Renal cortical epithelial cell (primary cell): ENCODE measurements around a stretch of chr2.

DNA sequence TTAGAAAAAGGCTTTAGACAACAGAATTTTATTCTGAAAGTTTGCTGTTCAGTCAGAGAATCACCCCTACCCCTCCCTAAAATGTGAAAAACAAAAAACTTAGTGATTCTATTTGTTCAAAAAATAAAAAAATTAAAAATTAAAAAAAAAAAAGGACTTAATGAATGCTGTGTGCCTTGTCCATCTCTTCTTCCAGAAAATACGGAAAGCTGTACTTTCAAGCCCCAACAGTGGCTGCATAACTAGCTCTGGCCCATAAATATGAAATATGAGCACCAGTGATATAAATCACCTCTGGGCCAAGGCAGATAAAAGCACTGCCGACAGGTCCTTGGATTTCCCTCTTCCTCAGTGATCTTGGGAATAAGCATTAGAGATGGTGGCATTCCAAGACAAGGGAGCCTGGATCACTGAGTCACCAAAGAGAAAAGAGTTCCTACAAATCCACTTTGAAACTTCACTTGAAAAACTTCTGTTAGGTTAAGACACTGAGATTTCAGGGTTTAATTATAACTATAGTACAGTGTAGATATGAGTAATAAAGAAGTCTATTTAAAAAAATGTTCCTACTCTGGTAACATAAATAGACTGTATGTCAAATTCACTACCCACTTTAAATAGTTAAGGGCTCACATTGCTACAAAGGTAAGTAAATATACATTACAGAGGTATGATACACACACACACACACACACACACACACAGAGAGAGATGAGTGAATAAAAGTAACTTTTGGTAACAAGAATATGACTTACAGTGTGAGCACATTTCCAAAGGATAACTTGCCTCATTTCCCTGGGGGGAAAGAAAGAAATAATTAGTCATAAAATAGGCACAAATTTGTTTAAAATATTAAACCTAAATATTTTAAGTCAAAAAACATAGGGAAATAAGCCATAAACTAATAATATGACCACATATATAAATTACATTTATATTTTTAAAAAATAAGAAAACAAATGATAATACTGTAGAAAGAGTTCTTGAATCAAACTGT is 35.7 kb downstream of the PPP3R1 start:
- RRBS = no CpG with 5 or more reads among the region's 2 CpGs

DNA sequence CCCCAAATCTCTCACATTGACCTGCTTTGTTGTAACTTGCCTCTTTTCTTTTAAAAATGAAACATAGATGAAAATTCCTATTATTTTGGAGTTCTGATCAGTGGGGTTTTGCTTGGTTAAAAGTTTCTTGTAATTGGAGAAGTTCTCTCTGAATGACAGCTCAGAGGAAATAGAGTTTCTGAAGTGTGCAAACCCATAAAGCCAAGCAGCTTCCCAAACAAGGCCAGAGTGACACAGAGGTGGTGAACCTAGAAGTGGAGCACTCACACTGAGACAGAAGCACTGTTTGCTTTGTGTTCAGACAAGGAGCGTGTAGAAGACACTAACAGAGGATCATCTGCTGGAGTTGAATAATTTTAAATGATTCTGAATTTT is 49.2 kb downstream of the FBXO48 start:
- RRBS = no CpG with 5 or more reads among the region's 1 CpG

- RRBS = no CpG with 5 or more reads among the region's 10 CpGs
Measured at GRCh38 chr2:68426724-68427684, 40.1 kb downstream of the FBXO48 start.

GRCh38 chr2:68432636-68433008 is 34.5 kb downstream of the FBXO48 start:
- RRBS = no CpG with 5 or more reads among the region's 5 CpGs

GRCh38 chr2:68505602-68506303 is 38.4 kb downstream of the APLF start:
- RRBS = no CpG with 5 or more reads among the region's 2 CpGs

- RRBS = no CpG with 5 or more reads among the region's 1 CpG
Measured at GRCh38 chr2:68762548-68763076, 28.0 kb downstream of the ARHGAP25 start.

DNA sequence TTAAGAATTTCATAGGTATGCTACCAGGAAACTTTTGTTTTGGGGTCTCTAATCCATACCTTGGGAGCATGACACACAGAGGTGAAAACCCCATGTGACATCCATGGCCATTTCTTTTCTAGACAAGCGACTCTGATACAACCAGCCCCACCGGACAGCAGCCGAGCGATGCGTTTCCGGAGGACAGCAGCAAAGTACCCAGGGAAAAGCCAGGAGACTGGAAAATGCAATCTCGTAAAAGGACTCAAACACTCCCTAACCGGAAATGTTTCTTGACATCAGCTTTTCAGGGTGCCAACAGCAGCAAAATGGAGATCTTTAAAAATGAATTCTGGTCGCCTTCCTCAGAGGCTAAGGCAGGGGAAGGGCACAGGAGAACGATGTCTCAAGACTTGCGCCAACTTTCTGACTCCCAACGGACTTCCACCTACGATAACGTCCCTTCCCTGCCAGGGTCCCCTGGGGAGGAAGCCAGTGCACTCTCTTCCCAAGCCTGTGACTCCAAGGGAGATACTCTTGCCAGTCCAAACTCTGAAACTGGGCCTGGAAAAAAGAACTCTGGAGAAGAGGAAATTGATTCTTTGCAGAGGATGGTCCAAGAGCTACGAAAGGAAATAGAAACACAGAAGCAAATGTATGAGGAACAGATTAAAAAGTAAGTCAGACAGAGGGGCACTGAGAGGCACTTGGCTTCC is 48.8 kb downstream of the BMP10 start:
- RRBS = 95% methylated on average over 3 of the region's 15 CpGs

DNA sequence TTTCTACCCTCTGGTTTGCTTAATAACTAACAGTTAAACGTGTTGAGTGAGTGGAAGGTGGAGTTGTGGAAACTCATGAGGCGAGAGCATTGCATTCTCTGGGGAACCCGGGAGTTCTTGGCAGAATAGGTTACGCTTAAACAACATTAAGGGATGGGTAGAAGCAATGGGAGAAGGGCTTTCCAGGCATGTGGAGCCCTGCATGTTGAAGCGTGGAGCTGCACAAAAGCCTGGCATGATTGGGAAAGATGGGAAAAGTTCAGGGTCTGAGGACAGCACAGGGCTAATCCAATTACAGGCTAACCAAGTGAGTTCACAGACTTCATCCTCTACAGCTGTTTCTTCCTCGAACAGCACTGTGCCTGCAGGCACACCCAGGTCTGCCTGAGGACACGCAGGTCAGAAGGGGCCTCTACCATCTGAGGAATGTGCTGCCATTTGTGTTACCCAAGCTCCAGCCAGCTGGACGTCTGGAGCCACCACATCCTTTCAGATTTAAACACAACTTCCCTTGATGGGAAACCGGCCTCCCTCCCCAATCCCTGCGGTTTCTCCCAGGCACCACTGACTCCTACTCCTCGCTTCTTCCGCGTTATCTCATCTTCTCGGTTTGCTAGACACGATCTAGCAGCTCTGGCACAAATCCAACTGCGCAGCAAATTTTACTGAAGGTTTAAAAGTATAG is 164.2 kb downstream of the ANTXR1 start:
- RRBS = no CpG with 5 or more reads among the region's 16 CpGs

- RRBS = no CpG with 5 or more reads among the region's 4 CpGs
Measured at GRCh38 chr2:69196927-69197383, 184.0 kb downstream of the ANTXR1 start.

GRCh38 chr2:69316562-69317690 is 70.1 kb downstream of the GFPT1 start:
- RRBS = no CpG with 5 or more reads among the region's 1 CpG

DNA sequence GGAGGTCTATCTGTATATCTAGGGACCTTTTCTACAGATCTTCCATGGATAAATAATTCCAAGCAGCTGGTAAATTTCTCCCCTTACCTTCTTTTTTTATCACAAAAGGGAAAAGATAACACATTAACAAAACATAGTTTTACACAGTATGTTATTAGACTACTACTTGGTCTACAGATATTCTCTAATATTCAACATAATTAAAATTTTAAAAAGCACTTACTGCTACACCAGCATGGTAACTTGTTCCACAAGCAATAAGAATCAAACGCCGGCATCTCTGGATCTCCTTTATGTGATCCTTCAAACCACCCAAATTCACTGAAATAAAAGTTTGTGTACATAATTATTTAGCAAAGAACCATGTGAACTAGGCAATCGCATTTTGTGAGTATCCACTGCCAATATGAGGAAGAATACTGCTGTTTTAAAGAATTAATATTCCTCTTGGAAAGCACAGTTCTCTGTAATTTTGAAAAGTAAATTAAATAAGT is 45.1 kb downstream of the GFPT1 start:
- RRBS = no CpG with 5 or more reads among the region's 3 CpGs

GRCh38 chr2:69387706-69388071 is 662 bp upstream of the GFPT1 start:
- RRBS = no CpG with 5 or more reads among the region's 11 CpGs

DNA sequence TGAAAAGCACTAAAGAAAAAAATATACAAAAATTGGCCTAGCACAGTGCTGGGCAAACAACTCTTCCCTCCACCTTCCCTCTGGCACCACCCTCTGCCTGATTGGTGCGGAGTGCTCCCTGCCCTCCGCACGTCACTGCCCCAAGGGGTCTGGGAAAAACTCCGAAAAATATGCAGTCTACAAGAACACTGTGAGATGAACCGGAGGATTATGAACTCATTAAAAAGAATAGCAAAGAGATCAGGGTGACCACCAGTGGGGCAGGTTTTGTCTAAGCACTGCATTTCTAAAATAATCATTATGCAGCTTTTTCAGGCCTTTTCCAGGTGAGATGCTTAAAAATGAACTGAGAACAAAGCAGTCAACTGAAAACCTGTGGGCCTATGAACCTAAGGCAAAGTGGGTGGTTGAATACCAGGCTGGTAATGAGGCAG is 57.6 kb downstream of the AAK1 start:
- RRBS = no CpG with 5 or more reads among the region's 5 CpGs

DNA sequence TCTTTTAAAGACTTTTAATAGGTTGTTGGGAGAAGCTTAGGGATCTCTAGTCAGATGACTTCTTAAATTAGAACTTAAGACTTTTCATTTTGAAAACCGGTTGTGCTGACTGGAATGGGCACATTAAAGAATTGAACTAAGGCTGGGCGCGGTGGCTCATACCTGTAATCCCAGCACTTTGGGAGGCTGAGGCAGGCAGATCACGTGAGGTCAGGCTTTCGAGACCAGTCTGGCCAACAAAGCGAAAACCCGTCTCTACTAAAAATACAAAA is 8.8 kb upstream of the AAK1 start:
- RRBS = no CpG with 5 or more reads among the region's 7 CpGs

GRCh38 chr2:69704377-69704948 is 37.5 kb upstream of the ANXA4 start:
- RRBS = no CpG with 5 or more reads among the region's 6 CpGs

DNA sequence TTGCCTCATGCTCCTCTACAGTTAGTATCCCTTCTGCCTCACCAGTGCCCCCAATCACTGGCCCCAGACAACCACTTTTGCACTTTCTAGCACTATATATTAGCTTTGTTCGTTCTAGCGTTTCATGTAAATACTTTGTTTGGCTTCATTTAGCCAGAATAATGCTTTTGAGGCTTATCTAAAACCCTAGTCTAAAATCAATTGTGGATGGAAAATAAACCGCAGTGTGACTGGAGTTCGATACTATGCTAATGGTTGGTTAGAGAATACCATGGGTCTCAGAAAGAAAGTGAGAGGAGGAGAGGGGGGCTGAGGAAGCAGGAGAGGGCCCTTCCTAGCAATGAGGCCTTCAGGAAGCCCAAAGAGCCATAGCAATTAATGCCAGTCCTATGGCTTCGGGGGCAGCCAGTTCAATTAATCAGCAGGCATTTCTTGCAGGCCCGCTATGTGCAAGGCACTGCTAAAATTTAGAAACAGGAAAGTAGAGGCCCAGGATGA is 23.6 kb downstream of the ANXA4 start:
- RRBS = no CpG with 5 or more reads among the region's 6 CpGs

DNA sequence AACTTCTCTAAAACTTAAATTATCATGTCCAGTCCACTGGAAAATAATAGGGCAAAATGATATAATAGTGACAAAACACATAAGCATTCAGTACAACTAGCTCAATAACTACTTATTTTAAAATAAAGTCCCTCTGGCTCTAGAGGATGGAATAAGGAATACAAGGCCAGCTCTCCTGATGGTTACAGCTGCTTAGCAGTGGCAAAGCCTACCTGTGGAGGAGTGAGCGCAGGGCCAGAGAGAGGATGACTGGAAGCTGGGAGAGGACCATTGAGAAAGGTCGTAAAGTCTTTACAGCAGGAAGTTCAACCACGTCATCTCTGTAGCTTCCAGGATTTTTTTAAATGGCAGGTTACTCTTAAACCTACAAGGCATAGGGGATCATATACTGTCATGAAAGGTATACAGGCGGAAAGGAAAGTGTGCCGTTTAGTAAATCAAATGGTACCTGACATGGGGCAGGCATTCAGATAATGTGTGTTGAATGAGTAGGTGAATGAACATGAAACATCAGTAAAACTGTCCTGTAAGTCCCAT is 26.3 kb downstream of the ANXA4 start:
- RRBS = no CpG with 5 or more reads among the region's 5 CpGs

DNA sequence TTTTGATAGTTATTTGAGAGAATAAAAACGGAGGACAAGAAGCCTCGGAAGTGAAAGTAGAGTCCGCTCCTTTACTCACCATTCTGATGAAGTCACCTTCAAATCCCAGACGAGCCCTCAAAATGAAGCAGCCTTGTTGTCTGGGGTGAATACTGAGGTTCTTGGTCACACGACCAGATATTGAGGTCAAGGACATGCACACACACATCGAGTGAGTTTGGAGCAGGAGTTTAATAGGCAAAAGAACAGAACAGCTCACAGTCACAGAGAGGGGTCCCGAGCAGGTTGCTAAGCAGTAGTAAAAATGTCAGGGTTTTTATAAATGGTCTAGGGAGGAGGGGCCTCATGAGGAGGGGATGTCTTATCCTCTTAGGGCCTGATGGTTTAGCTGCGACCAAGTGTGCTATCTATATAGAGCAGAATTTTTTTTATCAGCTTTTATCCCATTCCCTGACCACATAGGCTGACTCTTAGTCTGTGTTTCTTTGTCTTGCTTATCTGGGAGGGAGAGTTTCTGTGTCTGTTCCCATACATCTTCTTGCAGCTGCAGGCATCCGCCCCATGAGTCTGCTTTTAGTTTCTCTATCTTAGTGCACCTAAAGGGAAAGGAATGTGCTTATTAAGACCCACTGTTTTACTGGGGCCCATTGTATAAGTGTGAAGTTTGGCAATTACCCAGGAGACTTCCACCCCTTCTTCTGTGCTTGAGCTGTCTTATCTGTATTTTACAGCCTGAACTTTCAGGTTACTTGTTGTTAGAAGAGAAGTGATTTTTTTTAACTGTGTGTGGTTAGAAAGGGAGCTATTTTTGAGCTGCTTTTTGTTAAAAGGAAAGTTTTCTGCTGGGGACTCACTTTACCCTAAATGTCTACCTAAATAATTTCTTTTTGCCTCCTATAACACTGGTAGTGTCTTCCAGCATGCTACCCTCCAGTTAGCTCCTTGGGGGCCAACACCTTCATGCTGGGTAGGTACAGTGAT is 30.5 kb upstream of the GMCL1 start:
- RRBS = no CpG with 5 or more reads among the region's 9 CpGs